Aorta (tissue), 1 donor: ENCODE measurements around the genes ZMYND12 and C1orf50.

DNA sequence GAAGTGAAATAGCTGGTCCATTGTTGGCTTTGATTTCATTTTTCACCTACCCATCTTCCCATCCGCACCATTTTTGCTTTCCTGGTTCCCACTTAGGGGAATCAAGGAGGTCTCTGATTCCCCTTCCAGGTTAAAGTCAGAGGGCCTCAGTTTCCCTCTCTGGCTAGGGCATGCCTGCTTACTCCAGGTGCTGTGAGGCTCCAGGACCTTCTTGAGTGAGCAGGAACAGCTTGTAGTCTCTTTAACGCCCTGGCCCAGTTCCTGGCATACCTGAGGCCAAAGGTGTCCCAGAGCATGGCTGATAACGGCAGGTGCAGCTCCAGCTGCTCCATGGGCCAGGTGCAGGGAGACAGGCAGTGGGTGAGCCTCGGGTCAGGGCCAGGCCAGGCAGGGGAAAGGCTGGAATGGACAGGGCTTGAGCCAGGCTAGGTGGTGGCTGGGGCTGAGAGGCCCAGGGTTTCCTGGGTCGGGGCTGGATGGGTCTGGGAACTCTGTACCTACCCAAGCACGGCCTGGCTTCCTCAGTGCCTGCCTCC lies 18.4 kb downstream of the EDN2 start:
- PRO-cap: no peak

- PRO-cap: no peak
These were observed 156.8 kb upstream of the EDN2 start for GRCh38 chr1:41641161-41641829.

DNA sequence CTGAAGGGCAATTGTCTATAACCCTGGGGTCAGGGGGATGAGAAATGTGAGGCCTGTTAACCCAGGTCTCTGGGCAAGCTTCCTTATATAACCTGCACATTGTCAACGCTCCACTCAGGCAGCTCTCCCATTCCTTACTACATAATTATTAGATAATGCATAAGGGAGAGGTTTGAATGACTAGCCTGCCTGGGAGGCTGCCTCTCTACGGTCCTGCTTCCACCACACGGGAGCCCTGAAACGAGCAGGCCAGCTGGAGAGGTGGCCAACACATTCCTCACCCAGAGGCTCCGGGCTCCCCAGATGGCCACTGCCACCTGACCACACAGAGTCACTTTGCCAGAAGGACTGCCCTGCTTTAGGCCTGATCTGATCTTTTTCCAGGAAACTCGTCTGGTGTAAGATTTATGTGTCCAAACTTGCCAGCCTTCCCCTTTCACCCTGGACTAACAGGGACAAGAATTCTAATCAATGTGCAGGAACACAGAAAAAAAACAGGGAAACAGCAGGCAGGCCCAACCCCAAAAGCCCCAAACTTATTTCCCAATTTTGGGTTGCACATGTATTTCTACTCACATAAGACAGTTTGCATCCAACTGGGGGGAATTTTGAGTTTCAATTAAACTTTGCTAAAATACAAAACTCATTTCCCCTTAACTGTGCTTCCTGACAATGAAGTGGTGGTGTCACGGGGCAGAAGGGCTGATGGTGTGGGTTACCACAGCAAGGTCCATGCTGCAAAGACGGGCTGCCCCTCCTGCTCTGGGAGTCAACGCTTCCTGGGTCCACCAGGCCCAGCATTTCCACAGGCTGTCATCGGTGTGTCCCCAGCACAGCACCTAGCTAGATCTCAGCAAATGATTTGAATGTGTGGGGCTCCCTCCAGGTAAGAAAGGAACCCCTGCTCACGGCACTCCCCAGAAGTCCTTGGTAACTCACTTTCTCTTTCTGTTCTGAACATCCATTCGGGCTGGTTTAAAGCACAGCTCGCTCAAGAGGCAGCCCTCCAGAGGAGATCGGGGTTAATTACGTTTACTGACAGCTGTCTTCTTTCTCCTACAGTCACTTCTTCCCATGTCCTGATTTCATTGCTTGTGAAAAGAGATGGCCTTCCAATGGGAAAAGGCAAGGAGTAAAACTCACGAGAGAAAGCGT lies 27.6 kb downstream of the HIVEP3 start:
- PRO-cap: no peak

GRCh38 chr1:42026643-42027401 lies 108.1 kb upstream of the HIVEP3 start:
- PRO-cap: no peak

GRCh38 chr1:42177553-42178015 lies 13.0 kb upstream of the GUCA2A start:
- PRO-cap: no peak

GRCh38 chr1:42223228-42223940 lies 58.8 kb upstream of the GUCA2A start:
- PRO-cap: no peak

DNA sequence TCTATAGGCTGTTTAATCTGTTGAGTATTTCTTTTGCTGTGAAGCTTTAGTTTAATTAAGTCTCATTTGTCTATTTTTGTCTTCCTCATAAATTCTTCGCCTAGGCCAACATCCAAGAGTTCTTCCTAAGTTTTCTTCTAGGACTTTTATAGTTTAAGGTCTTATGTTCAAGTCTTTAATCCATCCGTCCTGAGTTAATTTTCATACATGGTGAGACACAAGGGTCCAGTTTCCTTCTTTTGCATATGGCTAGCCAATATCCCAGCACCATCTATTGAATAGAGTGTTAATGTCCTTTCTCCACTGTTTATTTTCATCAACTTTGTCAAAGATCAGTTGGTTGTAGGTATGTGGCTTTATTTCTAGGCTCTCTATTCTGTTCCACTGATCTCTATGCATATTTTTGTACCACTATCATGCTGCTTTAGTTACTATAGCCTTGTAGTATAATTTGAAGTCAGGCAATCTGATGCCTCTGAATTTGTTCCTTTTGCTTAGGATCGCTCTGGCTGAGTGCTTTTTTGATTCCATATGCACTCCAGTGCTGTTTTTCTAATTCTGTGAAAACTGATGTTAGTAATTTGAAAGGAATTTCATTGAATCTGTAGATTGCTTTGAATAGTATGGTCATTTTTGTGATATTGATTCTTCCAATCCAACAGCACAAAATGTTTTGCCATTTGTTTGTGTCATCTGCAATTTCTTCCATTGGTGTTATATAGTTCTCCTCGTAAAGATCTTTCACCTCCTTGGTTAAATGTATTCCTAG lies 38.6 kb downstream of the FOXJ3 start:
- PRO-cap: no peak

GRCh38 chr1:42455784-42456147 lies at the start of gene ZMYND12:
TSS of gene ZMYND12 (minus strand) at chr1:42456022.
- PRO-cap: bidirectional peak, plus-strand start at chr1:42456107, minus-strand start at chr1:42456021

DNA sequence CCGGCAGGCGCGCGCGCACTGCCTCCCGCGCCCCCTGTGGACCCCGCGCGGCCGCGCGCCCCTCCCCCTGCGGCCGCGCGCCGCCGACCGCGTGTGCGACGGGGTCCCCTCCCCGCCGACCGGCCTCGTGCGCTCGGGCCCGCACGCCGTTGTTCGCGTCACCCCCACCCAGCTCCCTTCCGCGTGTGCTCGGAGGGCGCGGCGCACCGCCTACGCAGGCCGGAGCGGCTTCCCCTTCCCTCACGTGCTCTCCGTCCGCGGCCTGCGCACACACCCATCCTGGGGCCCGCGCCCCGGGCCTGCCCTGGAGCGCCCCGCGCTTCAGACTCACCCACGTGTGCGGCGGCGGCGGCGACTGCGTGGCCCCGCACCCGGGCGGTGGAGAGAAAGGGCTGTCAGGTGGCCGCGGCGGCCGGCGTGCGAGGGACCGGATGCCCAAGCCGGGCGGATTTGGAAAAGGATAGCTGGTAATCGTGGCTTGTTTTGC lies 724 bp downstream of the YBX1 start:
- PRO-cap: bidirectional peak, plus-strand start at position 373 of the sequence, minus-strand start at position 187 of the sequence

- PRO-cap: no peak
These were observed 16.1 kb downstream of the YBX1 start for GRCh38 chr1:42698036-42699091.

DNA sequence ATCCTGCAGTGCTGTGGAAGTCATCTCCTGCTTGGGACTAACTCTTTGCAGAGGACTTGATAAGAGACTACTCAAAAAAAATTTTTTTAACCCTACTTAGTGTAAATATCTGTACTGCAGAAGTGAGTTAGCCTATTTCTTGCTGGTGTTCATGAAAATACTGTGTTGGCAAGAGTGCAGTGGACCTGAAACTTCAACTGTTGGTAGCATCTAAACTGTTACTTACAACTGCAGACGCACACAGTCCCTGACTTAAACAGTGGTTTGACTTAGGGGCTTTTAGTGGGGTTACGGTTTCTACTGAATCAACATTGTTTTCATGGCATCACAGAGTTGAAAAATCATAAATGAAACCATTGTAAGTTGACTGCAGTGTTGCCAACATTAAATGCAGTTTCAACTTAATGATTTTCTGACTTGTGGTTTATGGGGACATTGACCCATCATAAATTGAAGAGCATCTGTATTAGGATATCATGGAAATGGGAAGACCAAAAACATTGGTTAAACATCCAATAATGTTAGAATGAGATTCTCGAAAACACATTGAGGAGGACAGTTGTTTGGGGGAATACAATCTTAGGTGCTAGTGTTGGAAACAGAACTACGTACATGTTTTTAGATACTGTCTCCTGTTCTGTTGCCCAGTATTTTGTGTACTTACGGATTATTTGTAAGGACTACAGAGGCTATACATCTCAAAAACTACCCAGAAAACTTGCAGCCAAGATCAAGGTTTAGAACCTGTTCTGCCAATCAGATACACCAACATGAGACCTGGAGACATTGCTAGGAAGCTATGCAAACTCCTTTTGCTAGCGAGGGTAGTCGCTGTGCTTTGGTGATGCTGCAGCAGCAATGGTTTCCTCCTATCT lies 21.4 kb downstream of the YBX1 start:
- PRO-cap: no peak

GRCh38 chr1:42766912-42768046 lies at the start of gene C1orf50:
TSS of gene C1orf50 (plus strand) at chr1:42767249.
- PRO-cap: bidirectional peak, plus-strand start at chr1:42767280, minus-strand start at chr1:42766986

DNA sequence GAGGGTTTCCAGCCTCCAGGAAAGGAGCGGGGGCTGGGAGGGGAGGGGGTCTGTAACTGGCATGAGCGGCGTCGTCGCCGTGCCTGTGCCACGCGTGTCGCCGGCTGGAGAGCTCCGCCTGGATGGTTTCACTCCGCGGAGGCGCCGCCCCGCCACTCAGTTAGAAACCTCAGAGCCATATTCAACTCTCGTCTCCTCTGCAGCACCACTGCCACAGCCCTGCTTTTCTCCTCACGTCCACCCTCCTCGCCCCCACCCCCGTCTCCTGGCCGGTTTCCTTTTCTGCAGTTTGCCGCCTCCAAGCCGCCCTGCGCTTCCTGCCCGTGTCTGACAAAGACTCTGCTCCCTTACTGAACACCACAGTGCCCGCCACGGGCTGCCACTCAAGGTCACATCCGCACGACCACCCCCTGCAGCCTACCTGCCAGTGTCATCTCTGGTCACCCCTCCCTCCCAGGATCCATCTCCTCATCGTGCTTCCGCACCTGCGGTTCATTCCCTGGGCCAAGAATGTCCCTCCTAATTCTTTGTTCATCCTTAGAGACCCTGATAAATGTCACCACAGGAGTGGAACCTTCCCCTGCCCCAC lies 563 bp downstream of the TMEM269 start:
- PRO-cap: no peak

DNA sequence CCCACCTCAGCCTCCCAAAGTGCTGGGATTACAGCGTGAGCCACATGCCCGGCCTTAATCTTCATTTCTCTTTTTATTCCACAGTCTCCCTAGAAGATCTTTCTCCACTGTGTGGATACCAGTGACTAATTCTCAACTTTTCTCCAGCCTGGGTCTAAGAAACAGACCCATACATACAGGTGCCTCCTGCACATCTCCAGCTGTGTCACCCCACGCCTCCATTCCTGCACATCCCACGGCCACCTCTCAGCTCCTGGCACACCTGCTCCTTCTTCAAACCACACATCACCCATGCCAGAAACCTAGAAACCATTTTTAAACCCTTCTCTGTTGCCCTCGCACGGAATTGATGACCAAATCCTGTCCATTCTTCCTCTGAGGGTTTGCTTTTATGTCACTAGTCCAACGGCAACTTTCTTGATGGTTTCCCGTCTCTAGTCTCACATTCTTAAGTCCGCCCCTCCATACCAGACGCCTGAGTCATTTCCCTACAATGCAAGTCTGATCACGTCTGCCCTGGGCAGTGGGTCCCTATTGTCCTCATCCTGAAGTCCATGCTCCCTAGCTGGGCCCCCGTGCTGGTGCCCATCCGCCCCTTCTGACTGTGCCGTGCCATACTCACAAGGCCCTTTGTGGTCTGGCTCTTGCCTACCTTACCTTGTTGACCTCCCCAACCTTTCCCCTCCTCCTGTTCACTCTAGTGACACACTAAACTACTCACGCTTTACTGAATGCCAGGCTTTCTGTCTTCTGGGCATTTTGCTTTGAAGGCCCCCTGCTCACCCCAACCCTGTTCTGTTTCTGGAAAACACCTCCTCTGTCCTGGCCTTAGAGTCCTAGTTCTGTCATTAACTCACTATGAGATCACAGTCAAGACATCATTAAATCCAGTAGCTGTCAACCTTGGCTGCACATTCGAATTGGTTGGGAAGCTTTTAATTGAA lies 17.7 kb downstream of the SLC2A1 start:
- PRO-cap: no peak

GRCh38 chr1:42961741-42962194 lies 3.1 kb upstream of the SLC2A1 start:
- PRO-cap: no peak

GRCh38 chr1:43121199-43121898 lies 26.4 kb upstream of the CFAP144 start:
- PRO-cap: no peak

DNA sequence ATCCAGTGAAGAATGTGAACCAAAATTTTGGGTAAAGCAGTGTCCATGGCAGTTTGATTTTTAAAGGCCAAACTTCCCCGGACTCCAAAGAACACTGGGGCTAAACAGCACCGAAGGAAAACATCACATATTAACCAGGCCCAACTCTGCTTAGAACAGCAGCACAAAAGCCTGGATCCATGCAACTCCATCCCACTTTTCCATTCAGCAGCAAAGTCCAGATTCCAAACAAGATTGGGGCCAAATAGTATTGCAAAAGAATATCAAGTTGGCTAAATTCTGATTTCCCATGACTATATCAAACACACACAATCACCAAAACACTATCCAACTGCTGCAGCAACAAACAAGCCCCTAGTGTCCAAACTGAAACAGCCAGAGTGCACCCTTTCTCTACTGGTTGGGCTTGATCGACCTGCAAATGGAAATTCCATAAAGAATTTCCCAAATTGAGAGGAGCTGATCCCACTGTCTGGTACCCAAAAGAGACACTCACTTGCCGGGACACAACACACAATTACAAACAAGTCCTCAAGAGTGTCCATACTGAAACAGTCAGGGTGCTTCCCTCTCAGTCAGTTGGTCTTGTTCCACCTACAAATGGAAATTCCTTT lies 19.4 kb upstream of the TMEM125 start:
- PRO-cap: no peak

- PRO-cap: no peak
These were observed 731 bp downstream of the C1orf210 start for GRCh38 chr1:43284460-43285240.

- PRO-cap: no peak
These were observed 7.6 kb downstream of the MED8 start for GRCh38 chr1:43381811-43382613.

DNA sequence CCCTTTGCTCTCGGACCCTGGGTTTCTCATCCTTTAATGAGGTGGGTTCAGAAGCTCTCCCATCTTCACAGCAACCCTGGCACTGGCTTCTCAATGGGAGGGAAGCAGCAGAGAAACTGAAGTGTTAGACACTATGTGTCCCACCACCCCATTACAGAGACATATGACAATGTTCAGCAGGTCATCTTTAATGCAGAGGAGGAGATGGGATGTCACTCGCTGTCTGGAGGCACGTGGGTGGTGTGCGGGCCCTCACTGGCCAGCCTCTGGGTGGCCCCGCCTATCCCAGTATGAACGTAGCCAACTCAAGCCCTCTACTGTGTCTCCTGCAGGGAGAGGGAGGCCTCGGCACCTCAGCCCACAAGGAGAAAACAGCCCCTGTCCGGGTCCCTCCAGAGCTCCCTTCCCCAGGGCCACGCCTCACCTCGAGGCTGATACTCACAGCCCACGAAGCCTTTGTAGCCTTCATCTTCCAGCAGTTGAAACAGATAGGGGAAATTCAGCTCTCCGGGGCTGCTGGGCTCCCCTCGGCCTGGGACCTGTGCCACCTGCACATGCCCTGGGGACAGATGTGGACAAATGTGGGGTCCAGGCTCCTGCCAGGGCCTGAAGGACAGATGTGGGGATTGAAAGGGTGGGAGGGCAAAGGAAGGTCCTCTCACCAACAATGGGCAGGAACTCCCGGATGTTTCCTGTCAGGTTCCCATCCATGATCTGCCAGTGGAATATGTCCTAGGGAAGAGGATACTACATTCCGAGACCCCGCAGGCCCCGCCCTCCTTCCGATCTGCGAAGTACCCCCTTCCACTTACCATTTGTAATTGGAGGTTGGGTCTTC lies 2.5 kb downstream of the HYI start:
- PRO-cap: no peak